Endothelial cell of umbilical vein (primary cell): Measurements from ENCODE around the genes SOST, CFAP97D1, TMUB2, UBTF and FZD2.

- PRO-cap = no peak
CAGE:
- cytosol, long polyA minus RNA = no peak
- cytosol, long polyA plus RNA = no peak
- long polyA plus RNA = no peak
- nucleus, long polyA minus RNA = no peak
- nucleus, long polyA plus RNA = no peak
Observed at GRCh38 chr17:43205342-43205944, 6.2 kb upstream of the TMEM106A start.

- PRO-cap = no peak
CAGE:
- cytosol, long polyA minus RNA = no peak
- cytosol, long polyA plus RNA = no peak
- long polyA plus RNA = no peak
- nucleus, long polyA minus RNA = no peak
- nucleus, long polyA plus RNA = no peak
Observed at GRCh38 chr17:43210453-43211346, 975 bp upstream of the TMEM106A start.

DNA sequence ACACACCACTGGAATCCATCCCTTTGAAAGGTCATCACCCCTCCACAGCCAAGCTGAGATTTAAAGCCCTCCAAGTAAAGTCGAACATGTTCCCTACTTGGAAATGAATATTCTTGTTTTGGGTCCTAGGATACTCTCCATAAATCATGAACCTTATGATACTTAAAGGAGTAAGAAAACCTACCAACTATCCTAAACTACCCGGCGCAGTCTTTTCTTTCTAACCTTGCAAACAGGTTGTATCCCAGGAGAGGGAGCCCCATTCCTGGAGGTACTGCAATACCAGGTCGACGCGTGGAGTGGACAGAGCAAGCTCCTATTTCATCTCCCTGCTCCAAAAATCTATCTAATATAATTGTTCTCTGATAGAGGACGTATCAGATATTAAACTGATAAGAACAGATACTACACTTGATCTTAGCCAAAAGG is 11.8 kb upstream of the ARL4D start:
- PRO-cap = no peak
CAGE:
- cytosol, long polyA minus RNA = no peak
- cytosol, long polyA plus RNA = no peak
- long polyA plus RNA = no peak
- nucleus, long polyA minus RNA = no peak
- nucleus, long polyA plus RNA = no peak

DNA sequence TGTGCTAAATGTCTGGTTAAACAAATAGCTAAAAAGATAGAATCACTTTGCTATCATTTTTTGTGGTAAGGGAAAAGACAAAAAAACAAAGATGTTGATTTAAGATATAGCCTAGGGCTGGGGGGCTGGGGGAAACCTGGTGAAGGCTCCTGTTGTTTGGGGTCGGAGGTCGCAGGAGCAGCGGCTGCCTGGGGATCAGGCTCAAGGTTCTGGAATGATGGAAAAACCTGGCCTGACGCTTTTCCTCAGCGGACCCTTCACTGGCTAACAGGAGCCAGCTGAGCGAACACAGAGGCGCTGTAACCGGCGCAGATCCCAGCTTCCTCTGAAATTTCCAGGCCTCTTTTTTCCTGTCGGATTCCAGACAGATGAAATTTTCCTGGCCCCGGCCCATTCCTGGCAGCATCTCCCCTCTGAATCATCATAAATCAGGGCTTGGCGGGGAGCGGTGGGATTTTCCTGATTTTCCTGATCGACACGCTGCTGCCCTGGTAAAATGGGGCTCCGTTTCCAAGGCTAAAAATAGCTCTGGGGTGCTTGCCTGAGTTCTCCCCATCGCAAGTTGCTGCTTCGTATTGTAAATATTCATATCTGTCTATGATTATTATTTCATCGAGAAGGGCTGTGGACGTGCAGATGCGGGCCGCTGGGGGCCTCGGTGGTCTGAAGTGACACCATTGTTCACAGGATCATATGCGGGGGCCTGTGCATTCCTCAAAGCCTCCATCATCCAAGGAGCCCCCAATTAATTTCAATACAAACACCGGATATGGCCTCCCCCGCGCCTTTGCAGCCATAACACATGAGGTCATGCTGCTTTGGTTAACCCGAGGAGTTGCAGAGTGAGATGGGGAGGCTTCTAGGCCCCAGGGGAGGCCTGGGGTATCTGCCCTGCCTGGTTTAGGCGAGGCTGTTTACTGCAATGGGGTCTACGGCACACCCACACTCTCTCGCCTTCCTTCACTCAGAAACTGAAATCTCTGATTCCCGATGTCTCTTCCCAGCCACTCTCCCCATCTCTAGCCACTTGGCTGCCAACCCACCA is 45.8 kb upstream of the ETV4 start:
- PRO-cap = bidirectional peak, plus-strand start at position 453 of the sequence, minus-strand start at position 327 of the sequence; bidirectional peak, plus-strand start at position 825 of the sequence, minus-strand start at position 670 of the sequence
CAGE:
- cytosol, long polyA minus RNA = no peak
- cytosol, long polyA plus RNA = no peak
- long polyA plus RNA = no peak
- nucleus, long polyA minus RNA = start-site peak on the minus strand centred at position 273 of the sequence, 124 bp wide, 28 reads
- nucleus, long polyA plus RNA = no peak

GRCh38 chr17:43657402-43657959 is 4.2 kb downstream of the MEOX1 start:
- PRO-cap = no peak
CAGE:
- cytosol, long polyA minus RNA = no peak
- cytosol, long polyA plus RNA = no peak
- long polyA plus RNA = no peak
- nucleus, long polyA minus RNA = no peak
- nucleus, long polyA plus RNA = no peak

GRCh38 chr17:43758642-43758882 is at the start of gene SOST:
SOST (minus strand) TSS chr17:43758791.
- PRO-cap = no peak
CAGE:
- cytosol, long polyA minus RNA = no peak
- cytosol, long polyA plus RNA = no peak
- long polyA plus RNA = no peak
- nucleus, long polyA minus RNA = no peak
- nucleus, long polyA plus RNA = no peak

GRCh38 chr17:43780239-43780572 is at the start of gene CFAP97D1:
CFAP97D1 (plus strand) TSS chr17:43780435.
- PRO-cap = no peak
CAGE:
- cytosol, long polyA minus RNA = no peak
- cytosol, long polyA plus RNA = no peak
- long polyA plus RNA = no peak
- nucleus, long polyA minus RNA = no peak
- nucleus, long polyA plus RNA = no peak

DNA sequence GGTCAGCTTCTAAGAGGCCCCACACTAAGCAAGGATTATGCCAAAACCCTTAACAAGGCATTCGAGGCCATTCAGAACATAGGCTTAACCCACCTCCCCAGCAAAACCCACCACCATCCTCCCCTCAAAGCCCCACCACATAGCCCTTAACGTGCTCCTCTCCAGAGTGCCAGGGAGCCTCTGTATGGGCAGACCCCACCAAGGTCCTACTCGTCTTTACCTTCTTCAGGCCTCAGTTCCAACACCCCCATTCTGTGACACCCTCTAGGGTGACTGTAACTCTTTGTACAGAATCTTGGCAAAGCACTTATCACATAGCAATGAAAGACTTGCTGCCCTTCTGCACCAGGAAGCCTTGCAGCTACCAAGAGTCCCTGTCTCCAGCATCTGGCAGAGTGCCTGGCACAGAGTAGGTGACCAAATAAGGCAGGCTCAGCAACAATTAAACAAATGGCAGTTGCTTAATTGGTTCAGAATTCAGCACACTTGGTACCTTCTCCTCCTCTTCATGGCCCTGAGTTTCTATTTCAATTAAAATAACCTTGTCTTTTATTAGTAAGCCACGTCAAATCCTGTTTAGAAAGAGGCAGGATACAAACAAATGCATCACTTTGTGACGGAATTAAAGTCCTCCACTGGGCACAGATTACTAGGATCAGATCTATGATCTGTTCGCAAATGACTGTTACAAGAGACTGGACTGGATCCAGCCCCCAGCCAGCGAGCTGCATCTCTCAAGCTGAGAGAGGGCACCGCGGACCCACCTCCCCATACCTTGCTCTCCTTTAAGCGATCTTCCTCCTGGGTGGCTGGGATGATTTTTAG is 9.6 kb downstream of the MPP3 start:
- PRO-cap = no peak
CAGE:
- cytosol, long polyA minus RNA = no peak
- cytosol, long polyA plus RNA = no peak
- long polyA plus RNA = no peak
- nucleus, long polyA minus RNA = no peak
- nucleus, long polyA plus RNA = no peak

DNA sequence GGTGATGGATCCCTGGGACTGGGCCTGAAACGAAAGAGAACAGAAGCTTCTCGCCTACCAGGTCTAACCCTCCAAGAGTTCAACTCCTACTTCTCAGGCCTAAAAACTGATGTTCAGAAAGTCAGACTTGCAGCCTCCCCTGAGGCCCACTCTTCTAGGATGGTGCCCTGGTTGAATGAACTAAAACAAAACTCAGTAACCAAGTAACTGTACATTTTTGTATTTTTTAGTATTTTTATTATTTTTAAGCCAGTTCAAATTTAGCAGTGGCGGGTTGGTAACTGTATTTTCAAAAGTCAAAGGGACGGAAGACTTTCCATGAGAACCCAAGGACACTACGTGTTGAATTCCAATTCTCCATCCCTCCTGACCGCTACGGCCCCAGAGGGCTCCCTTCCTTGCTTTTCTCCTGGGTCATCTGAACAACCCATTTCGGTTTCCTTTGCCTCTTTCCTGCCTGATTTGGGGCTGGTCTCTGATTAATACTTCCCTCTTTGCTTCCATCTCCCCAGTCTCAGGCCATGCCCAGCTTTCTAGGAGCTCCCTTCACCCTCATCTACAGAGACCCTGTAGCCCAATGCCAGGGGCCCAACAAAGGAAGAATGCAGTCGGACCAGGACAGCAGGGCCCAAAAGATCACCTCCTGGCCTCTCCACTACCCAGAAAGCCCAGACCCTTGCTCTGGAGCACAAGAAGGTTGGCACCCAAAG is 8.8 kb downstream of the MPP3 start:
- PRO-cap = no peak
CAGE:
- cytosol, long polyA minus RNA = no peak
- cytosol, long polyA plus RNA = no peak
- long polyA plus RNA = no peak
- nucleus, long polyA minus RNA = no peak
- nucleus, long polyA plus RNA = no peak

DNA sequence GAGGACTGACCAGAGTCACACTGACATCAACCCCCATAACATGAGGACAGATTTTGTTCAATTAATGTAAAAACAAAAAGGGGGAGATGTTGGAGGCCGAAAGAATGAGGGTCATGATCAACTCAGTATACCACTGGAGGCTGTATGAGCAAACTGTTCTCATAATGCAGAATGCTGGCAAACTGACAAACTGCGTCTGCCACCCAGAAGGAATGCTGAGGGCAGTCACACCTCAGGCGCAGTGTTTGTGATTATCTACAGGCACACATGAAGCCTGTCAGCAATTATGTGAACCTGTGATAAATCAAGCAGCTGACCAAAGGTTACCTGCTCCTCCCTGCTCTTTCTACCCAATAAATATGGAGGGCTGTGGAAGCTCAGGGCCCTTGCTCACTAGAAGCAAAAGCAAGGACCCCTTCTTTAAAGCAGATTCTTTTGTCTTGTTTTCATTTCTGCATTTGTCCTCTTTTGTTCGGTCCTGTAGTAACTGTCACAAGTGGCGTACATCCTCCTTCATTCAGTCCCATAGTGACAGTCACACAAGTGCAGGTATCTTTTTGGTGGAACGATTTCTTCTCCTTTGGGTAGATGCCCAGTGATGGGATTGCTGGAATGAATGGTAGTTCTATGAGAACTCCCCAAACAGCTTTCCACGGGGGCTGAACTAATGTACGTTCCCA is 27.4 kb downstream of the CD300LG start:
- PRO-cap = no peak
CAGE:
- cytosol, long polyA minus RNA = no peak
- cytosol, long polyA plus RNA = no peak
- long polyA plus RNA = no peak
- nucleus, long polyA minus RNA = no peak
- nucleus, long polyA plus RNA = no peak

DNA sequence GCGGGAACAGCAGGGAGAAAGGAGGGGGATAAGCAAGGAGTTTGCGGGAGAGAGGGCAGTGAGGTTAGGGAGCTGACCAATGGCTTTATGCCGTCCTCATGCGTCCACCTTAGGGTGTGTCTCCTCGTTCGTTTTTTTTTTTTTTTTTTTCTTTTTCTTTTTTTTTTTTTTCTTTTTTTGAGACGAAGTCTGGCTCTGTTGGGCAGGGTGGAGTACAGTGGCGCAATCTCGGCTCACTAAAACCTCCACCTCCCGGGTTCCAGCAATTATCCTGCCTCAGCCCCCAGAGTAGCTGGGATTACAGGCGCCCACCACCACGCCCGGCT is 4.8 kb downstream of the PPY start:
- PRO-cap = no peak
CAGE:
- cytosol, long polyA minus RNA = no peak
- cytosol, long polyA plus RNA = no peak
- long polyA plus RNA = no peak
- nucleus, long polyA minus RNA = no peak
- nucleus, long polyA plus RNA = no peak

- PRO-cap = no peak
CAGE:
- cytosol, long polyA minus RNA = no peak
- cytosol, long polyA plus RNA = no peak
- long polyA plus RNA = no peak
- nucleus, long polyA minus RNA = no peak
- nucleus, long polyA plus RNA = no peak
Observed at GRCh38 chr17:44114510-44115258, 8.8 kb downstream of the HDAC5 start.

GRCh38 chr17:44186791-44188031 is at the start of gene TMUB2:
TMUB2 (plus strand) TSS chr17:44186972.
- PRO-cap = bidirectional peak, plus-strand start at chr17:44186985, minus-strand start at chr17:44186671; bidirectional peak, plus-strand start at chr17:44187267, minus-strand start at chr17:44187180
CAGE:
- cytosol, long polyA minus RNA = start-site peak on the plus strand at chr17:44187216-44187283, 112 reads
- cytosol, long polyA plus RNA = start-site peak on the plus strand at chr17:44186991-44187033, 35 and 107 reads in 2 replicates; start-site peak on the plus strand at chr17:44187214-44187301, 452 and 360 reads in 2 replicates
- long polyA plus RNA = start-site peak on the plus strand at chr17:44187213-44187292, 477 and 275 reads in 2 replicates
- nucleus, long polyA minus RNA = start-site peak on the plus strand at chr17:44186992-44187002, 61 reads; start-site peak on the plus strand at chr17:44187194-44187279, 154 reads
- nucleus, long polyA plus RNA = start-site peak on the plus strand at chr17:44186981-44187028, 211 and 466 reads in 2 replicates; start-site peak on the plus strand at chr17:44187194-44187307, 423 and 459 reads in 2 replicates

GRCh38 chr17:44213791-44213980 is 5.8 kb downstream of the UBTF start:
- PRO-cap = unidirectional peak, minus-strand start at chr17:44213878
CAGE:
- cytosol, long polyA minus RNA = no peak
- cytosol, long polyA plus RNA = no peak
- long polyA plus RNA = no peak
- nucleus, long polyA minus RNA = no peak
- nucleus, long polyA plus RNA = no peak

- PRO-cap = bidirectional peak, plus-strand start at chr17:44219862, minus-strand start at chr17:44219498; bidirectional peak, plus-strand start at chr17:44220202, minus-strand start at chr17:44219922
CAGE:
- cytosol, long polyA minus RNA = start-site peak on the minus strand at chr17:44219487-44219532, 7 reads; start-site peak on the minus strand at chr17:44219734-44219922, 5 reads
- cytosol, long polyA plus RNA = no peak
- long polyA plus RNA = start-site peak on the minus strand at chr17:44219492-44219502, 51 and 47 reads in 2 replicates
- nucleus, long polyA minus RNA = no peak
- nucleus, long polyA plus RNA = start-site peak on the minus strand at chr17:44219492-44219505, 18 and 27 reads in 2 replicates
Observed at GRCh38 chr17:44219342-44220285, at the start of gene UBTF. UBTF (minus strand) TSS chr17:44219675.

- PRO-cap = no peak
CAGE:
- cytosol, long polyA minus RNA = no peak
- cytosol, long polyA plus RNA = no peak
- long polyA plus RNA = no peak
- nucleus, long polyA minus RNA = no peak
- nucleus, long polyA plus RNA = no peak
Observed at GRCh38 chr17:44354558-44354943, 9.1 kb downstream of the FAM171A2 start.

GRCh38 chr17:44511224-44511702 is 8.1 kb upstream of the GPATCH8 start:
- PRO-cap = no peak
CAGE:
- cytosol, long polyA minus RNA = no peak
- cytosol, long polyA plus RNA = no peak
- long polyA plus RNA = no peak
- nucleus, long polyA minus RNA = no peak
- nucleus, long polyA plus RNA = no peak

DNA sequence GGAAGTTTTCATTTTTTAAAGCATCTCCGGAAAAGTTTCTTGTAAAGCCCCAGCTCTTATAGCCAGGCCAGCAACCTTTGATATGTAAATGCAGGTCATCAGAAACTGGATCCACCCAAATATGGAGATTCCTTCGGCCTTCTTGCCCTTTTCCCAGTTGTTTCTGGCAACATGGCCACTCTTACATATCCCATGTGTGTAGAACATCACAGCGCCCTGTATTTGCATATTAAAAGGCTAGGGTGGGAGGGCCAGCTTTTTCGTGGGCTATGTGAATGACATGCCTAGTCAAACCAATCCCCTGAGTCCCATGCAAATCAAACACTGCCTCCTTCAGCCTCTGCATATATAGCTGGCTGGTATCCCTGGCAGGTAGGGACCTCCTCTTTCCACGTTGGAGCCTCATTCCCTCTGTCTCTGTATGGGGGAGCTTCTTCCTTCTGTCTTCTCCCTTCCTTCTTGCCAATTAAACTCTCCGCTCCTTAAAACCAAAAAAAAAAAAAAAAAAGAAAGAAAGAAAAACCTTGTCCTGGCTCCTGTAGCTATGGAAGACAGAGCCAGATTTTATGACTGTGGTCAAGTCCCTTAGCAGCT is 8.6 kb upstream of the GPATCH8 start:
- PRO-cap = no peak
CAGE:
- cytosol, long polyA minus RNA = no peak
- cytosol, long polyA plus RNA = no peak
- long polyA plus RNA = no peak
- nucleus, long polyA minus RNA = no peak
- nucleus, long polyA plus RNA = no peak

DNA sequence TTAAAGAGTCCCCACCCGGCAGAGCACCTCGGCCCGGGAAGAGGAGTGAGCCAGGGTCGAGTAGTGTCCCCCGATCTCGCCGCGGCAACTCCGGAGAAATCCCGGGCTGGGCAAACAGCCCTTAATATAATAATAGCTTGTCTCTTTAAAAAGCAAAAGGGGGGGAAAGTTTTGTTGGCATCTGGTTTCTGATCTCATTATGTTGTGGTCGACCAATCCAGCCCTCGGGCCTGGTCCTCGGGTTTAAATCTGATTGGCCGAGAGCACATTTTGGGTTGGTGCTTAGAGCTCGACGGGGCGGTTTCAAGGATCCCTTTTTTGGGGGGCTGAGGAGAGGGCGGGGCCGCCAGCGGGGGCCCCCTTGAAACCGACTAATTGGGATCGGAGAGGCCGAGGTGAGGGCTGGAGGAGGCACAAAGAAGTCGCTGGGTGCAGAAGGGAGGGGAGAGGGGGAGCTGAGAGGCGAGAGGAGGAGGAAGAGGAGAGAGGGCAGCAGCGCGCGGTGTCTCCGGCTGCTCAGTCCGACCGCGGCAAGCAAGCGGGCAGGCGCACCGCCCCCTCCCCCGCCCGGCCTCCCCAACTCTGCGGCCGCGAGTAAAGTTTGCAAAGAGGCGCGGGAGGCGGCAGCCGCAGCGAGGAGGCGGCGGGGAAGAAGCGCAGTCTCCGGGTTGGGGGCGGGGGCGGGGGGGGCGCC is at the start of gene FZD2:
TSS of gene FZD2 (plus strand) at position 519 of the 694 bp plus-strand sequence.
- PRO-cap = bidirectional peak, plus-strand start at position 268 of the sequence, minus-strand start at position 89 of the sequence; bidirectional peak, plus-strand start at position 519 of the sequence, minus-strand start at position 532 of the sequence
CAGE:
- cytosol, long polyA minus RNA = start-site peak on the plus strand centred at position 379 of the sequence, 30 bp wide, 12 reads
- cytosol, long polyA plus RNA = start-site peak on the plus strand centred at position 357 of the sequence, 73 bp wide, 34 and 59 reads in 2 replicates
- long polyA plus RNA = start-site peak on the plus strand centred at position 364 of the sequence, 70 bp wide, 47 and 32 reads in 2 replicates
- nucleus, long polyA minus RNA = start-site peak on the plus strand centred at position 318 of the sequence, 133 bp wide, 14 reads
- nucleus, long polyA plus RNA = start-site peak on the plus strand centred at position 355 of the sequence, 101 bp wide, 28 and 36 reads in 2 replicates

GRCh38 chr17:44557660-44558359 is 526 bp downstream of the FZD2 start:
- PRO-cap = no peak
CAGE:
- cytosol, long polyA minus RNA = no peak
- cytosol, long polyA plus RNA = no peak
- long polyA plus RNA = no peak
- nucleus, long polyA minus RNA = no peak
- nucleus, long polyA plus RNA = no peak